Melanocyte of skin (primary cell): ENCODE measurements around a stretch of chr2.

- CAGE, long polyA plus RNA, 2 experiments = no peak in any of the 2 experiments
These were observed 83.5 kb downstream of the TGOLN2 start for GRCh38 chr2:85244078-85244986.

GRCh38 chr2:85324312-85325354 is 3.2 kb downstream of the TGOLN2 start:
- CAGE, long polyA plus RNA, 2 experiments = no peak in any of the 2 experiments

- CAGE, long polyA plus RNA, 2 experiments = no peak in any of the 2 experiments
These were observed 18.7 kb downstream of the SH2D6 start for GRCh38 chr2:85437361-85437543.

DNA sequence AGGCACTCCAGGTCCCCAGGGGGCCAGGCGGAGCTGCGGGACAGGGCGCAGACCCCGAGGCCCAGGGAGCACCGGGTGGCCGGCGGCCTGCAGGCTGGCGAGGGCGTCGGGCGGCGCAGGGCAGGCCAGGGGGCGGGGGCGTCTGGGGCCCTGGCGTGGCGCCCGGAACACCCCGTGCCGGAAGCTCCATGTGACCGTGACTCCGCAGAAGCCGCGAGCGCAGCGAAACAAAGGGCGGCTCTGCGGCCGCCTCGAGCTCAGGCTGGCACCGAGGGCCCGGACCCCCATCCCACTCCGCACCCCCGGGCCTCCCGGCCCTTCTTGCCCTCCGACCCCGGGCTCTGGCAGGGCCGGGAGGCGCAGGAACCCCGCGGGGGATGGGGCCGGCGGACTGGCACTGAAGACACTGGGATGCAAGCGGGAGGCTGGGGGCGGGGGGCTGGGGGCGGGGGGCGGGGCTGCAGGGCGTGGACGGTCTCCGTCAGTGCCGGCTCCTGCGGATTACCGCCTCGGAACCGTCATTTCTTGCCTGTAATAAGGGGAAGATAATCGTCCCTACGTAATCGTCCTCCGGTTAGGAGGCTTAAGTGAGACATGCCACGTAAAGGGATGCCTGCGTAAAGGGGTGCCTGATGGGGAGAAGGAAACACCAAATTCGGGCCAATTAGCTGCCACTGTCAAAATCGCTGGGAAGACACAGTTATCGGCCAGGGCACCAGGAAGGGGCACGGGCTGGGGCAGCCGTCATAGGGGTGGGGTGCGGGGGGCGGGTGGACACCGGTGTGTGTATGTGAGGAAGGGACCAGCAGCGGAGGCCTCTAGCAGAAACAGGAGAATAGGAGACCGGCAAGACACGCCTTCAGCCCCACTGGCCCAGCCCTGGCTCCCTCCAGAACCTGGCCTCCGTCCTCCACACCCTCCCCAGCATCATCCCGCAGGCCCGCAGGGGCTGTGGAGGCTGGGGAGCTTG is 19.3 kb downstream of the SH2D6 start:
- CAGE, long polyA plus RNA, 2 experiments = no peak in any of the 2 experiments

DNA sequence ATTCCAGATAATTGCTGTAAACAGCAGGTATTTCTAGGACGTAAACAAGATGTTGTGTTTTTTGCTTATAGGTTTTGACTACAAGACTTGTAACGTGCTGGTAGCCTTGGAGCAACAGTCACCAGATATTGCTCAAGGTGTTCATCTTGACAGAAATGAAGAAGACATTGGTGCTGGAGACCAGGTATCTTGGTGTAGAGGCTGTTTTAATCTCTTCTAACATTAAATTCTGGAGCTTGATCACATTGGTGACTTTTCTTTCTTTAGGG is 2.5 kb downstream of the MAT2A start:
- CAGE, long polyA plus RNA, 2 experiments = no peak in any of the 2 experiments

DNA sequence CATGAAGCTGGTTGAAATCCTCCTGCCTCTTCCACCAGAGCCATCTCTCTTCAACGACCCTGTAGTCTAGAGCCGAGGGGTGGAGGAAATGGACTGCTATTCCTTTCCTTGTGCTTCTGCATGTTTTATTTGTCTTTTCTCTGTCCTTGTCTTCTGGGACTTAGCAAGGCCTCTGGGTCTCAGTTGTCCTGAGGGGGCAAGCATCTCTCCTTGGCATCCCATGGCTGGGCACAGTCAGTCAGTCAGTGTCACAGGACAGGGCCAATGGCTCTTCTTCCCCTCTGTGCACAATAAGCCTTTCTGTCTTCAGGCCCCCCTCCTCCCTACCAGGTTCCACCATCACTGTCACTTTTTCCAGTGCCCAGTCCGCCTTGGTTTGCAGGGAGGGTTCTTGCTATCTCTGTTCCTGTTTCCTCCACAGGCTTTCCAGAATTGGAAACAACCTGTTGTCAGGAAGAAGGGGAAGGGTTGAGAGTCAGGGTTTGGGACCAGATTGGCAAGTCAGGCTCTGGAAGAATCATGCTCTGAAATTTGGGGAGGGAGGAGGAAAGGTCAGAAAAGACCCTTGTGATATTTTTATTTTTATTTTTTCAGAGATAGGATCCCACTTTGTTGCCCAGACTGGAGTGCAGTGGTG is 1.7 kb upstream of the VAMP5 start:
- CAGE, long polyA plus RNA, 2 experiments = no peak in any of the 2 experiments

- CAGE, long polyA plus RNA, 2 experiments = no peak in any of the 2 experiments
These were observed 363 bp downstream of the RNF181 start for GRCh38 chr2:85595863-85596353.

GRCh38 chr2:85660916-85661958 is 6.8 kb downstream of the SFTPB start:
- CAGE, long polyA plus RNA, 2 experiments = no peak in any of the 2 experiments

DNA sequence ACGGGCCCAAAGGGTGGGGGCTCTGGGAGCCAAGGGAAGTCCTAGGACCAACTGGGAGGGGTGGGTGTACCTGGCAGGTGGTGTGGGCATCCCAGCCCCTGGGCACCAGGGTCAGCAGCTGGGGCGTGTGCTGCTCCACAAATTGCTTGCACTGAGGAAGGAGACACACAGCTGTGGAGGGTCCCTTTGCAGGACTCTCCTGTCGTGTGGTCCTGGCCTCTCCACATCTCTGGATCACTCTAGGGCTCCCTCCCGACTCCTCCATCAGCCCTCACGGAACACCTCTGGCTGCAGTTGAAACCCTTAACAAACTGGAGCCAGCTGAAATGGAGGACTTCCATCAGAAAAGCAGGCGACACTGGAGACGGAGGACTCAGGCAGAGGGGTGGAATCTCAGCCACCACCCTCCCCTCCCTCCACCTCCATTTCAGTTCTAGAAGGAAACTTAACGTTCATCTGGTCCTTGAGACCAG is 6.0 kb downstream of the SFTPB start:
- CAGE, long polyA plus RNA, 2 experiments = no peak in any of the 2 experiments

DNA sequence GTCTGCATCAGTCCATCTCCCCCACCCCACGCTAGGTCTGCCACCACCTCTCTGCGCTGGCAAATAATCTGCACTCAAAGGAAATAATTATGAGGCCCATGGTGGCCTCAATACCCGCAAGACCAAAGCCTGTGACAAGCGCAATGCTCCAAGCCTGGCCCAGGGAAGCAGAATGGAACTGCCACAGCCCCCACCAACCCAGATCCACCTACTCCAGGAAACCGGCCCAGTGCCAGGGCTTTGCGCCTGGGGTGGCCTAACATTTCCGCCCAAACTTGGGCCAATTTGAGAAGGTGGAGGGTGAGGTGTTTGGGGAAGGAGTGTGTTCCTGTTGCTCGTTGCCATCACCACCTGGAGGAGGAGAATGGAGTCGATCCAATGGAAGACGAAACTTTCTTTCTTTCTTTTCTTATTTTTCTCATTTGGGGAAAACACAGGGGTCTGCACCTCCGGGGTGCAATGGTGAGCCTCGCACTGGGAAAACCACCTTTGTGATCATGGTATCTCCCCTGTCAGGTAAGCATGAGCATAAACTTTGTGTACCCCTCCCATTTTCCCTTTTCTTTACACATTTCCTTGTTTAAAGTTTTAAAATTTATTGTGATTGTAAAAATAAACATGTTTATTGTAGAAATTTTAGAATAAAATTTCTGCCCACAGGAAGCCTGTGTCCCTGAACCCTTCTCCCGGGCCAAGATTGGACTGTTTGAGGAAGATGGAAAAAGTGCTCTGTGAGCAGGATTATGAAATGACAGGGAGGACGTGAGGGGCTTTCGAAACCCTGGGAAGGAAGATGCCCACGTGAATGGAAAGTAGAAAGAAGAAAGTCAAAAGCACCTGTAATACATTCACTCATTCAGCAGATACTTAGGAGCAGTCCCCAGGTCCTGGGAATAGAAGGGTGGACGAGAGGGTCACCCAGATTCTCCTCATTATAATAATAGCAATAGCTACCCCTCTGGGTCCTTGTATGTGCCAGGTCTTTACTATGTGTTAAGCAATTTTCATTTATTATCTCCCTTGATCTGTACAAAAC is 25.7 kb upstream of the ATOH8 start:
- CAGE, long polyA plus RNA, 2 experiments = no peak in any of the 2 experiments

DNA sequence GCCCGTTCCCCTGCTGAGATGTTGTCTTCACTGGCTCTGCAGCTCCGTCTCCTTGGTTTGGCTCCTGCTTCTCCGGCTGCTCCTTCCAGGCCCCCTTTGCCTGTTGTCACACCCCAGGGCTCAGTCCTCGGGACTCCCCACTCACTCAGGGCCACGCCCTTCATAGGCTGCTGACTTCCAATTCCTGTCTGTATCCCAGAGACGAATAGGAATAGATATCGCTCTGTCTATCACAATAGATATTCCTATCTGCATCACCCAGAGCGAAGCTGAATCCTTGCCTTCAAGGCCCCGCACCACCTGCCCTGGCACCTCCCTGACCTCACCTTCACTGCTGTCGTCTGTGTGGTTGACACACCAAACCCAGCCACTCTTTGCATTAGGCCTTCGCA is 43.3 kb downstream of the ATOH8 start:
- CAGE, long polyA plus RNA, 2 experiments = no peak in any of the 2 experiments

DNA sequence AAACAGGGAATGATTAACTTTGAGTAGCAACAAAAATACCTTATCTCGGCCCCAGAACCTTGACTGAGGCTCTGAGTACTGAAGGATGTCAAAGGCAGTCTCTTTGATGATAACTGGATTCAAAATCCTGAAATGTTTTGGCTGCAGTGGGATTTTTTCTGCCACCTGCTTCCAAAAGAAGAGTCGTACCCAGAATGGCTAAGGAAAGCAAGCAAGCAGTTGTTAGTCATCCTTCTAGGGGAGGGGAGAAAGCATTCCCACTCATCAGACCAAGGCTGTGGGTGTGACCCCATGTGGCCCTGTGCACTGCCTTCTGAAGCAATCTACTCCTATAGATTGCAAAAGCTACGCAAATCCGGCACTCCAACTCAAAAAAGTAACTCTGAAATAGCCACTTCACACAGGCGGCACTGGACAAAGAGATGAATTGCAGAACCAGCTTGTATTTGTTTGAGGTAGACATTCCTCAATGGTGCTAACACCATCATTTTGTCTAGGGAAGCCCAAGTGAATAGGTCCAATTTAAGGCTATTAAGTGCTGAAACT is 44.4 kb downstream of the ST3GAL5 start:
- CAGE, long polyA plus RNA, 2 experiments = no peak in any of the 2 experiments

DNA sequence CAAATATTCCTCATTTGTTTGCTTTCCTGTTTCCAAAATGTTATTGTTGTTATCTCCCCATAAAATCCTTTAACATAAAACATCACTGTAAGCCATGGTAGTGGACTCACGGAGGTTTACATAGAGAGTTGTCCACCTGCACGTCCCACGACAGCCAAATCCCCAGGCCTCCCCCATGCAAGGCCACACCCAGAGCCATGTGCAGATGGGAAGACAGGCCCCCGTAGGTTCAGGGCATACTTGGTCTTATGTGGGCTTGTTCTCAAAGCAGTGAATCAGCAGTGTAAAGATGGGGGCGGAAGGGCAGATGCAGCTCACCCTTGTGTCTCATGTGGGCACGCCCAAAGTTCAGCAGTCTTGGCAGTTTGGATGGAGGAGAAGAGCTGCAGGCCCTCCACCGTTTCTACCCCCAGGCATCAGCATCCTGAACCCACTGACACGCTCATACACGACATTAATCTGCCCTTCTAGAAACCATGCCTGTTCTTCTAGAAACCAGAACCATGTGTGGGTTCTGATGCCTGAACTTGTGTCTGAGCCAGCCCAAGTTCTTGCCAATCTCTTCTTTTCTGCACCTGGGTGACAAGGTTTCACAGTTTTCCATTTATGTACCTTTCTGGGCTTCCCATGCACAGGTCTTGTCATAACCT is 19.1 kb upstream of the ST3GAL5 start:
- CAGE, long polyA plus RNA, 2 experiments = no peak in any of the 2 experiments

- CAGE, long polyA plus RNA, 2 experiments = no peak in any of the 2 experiments
These were observed 47.7 kb upstream of the ST3GAL5 start for GRCh38 chr2:85936222-85937126.

DNA sequence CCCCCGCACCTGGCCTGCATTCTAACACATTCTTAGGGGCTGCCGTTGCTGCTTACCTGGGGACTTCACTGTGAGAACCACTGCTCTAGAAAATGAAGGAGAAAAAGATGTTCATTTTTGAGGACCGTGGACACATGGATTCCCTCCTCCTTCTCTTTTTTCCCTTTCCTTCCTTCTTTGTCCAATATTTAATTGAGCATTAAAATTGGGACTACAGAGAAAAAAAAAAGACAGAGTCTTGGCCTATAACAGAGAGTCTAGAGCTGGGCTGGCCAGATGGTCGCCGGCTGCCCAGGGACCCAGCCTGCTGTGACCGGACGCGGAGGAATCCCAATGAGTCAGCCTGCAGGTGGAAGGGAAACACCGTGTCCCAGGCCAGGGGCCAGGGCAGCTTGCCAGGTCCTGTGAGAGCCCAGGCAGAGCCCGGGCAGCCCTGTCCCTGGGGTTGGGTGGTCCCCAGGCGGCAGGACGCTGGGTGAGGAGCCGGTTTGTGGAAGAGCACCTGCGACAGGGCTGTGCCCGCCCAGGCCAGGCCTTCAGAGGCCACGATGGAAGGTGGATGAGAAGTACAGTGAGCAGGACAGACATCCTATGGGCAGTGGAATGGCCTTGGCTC is 87.9 kb downstream of the POLR1A start:
- CAGE, long polyA plus RNA, 2 experiments = no peak in any of the 2 experiments

DNA sequence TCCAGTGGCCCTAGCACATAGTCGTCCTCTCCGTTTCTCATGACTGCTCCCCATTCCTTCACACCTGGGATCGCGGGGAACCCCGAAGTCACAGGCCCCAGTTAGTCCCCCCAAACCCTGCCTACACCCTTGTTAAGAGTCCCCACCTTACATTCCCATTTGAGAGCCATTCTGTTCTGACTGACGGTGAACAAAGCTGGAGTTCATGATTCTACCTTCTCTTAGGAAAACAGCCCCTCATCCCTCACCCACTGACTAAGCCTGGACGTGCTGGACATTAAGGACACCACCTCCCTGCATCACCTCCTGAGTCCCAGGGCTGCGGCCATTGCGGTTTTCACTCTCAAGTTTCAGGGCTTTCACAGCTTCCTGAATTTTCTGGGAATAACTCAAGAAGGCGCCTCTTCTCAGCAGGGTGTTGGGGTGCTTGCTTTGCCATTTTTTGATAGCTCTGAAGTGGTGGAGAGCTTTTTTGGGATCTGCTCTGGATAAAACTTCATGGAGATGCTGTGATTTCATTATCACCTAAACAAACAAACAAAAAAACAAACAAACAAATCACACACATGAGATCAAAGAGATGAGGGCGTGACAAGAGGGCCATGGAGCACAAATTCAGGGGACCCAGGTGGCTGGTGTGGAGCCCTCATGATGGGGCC is 62.9 kb downstream of the POLR1A start:
- CAGE, long polyA plus RNA, 2 experiments = no peak in any of the 2 experiments

DNA sequence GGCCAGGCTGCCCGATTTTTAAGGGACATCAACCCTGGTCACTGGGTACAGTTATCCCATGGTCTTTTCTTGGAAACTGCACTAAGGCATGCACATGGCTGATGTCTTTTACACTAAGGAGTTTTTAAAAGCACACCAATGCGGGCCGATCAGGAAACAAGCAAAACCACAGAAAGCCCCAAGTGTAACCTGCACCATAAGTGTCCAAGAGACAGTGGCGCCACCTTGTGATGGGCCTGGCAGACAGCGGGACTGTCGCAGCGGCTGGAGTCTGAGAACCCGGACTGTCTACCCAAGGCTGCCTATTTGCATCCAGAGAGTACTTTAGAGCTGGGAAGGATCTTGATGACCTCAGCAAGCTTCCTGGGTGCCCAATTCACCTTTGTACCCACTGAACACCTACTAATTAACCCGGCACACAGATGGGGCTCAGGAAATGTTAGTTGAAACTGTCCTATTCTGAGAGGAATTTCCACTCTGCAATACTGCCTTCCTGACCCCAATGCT is 25.8 kb downstream of the POLR1A start:
- CAGE, long polyA plus RNA, 2 experiments = no peak in any of the 2 experiments

- CAGE, long polyA plus RNA, 2 experiments = no peak in any of the 2 experiments
These were observed 29.5 kb downstream of the PTCD3 start for GRCh38 chr2:86135423-86136079.

DNA sequence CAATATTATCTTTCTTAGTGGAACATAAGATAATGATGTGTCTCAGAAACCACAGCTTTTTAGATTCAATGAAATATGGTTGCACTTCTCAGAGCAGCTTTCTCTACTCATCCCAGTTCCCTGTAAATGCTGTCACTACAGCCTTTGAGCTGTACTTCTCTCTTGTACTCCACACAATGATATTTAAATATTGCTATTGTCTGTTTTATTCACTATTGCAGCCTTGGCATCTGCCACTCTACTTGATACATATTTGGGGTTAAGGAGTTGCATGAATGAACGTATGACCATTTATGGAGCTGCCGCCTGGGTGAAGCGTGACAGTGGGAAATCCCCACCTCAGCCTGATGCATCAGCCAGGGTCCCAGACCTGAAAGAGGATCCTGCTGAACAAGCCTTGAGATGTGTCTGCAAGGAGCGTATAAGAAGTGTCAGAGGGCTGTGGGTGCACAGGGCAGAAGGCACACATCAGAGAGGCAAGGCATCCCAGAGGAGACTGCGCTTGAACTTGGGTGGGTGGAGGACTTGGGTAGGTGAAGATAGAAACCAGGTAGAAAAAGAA is 39.1 kb downstream of the MRPL35 start:
- CAGE, long polyA plus RNA, 2 experiments = no peak in any of the 2 experiments

DNA sequence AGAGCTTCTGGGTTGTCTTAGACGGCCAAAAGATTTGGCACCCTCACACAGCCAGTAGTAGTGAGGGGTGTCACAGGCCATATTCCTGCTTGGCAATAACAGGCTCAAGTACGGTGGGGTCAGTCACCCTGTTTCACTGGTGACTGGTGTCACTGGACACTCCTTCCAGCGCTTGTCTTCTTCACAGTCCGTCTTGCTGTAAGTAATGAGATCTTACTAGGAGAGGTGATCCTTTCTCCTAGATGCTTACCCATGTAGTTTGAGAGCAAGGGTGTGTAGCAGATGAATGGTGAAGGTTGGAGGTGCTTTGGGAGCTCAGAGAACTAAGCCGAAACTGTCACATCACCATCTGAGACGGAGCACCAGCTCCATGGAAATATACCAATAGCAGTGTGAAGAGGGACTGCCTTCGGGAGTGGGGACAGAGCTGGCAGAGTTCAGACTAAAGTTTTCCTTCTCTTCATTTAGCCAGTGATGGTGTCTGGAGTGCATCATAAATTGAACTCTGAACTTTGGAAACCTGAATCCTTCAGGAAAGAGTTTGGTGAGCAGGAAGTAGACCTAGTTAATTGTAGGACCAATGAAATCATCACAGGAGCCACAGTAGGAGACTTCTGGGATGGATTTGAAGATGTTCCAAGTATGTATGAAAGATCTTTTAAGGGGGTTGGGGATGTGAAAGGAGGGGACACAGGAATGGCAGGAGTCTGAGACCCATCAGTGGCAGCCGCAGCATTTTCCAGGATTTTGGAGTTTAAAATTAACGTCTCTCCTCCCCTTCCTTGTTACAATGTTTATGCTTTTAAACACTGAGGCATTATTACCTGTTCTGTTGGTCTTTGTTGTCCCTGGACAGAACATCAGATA is 42.6 kb downstream of the KDM3A start:
- CAGE, long polyA plus RNA, 2 experiments = no peak in any of the 2 experiments